ENCODE results near the genes DIAPH2, BEX1, TCEAL5 and ESX1.

DNA sequence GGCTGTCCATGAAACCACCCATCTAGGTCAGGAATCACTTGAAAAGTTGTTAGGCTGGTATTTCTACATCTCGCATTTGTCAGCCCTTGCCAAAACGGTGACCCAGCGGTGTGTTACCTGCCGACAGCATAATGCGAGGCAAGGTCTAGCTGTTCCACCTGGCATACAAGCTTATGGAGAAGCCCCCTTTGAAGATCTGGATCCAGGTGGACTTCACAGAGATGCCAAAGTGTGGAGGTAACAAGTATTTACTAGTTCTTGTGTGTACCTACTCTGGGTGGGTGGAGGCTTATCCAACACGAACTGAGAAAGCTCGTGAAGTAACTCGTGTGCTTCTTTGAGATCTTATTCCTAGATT is 238.6 kb downstream of the NAP1L3 start:
- PRO-cap, 3 experiments, result no peak in any of the 3 experiments

DNA sequence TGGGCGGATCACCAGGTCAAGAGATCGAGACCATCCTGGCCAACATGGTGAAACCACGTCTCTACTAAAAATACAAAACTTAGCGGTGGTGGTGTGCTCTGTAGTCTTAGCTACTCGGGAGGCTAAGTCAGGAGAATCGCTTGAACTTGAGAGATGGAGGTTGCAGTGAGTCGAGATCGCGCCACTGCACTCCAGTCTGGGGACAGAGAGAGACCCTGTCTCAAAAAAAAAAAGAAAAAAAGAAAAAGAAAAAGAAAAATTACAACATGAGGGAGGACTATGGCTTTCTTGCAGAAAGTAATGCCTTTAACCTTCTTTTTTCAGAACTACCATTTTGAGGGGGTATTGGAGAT is 453.2 kb downstream of the FAM133A start:
- PRO-cap, 3 experiments, result no peak in any of the 3 experiments

DNA sequence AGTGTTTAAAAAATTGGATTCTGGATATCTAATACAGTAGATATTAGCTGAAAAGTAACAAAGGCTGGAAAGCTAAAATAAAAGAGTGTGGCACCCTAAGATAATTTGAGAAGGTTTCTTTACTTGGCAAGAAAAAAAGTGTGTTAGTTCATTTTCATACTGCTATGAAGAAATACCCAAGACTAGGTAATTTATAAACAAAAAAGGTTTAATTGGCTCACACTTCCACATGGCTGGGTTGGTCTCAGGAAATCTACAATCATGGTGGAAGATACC is 1164.1 kb upstream of the DIAPH2 start:
- PRO-cap, 3 experiments, result peak in 1 of 3 experiments; most common plus-strand start position 132 of the sequence (in 1)

- PRO-cap, 3 experiments, result peak in 3 of 3 experiments; most common plus-strand start chrX:96684782 (in 3); most common minus-strand start chrX:96684690 (in 3)
Measured at GRCh38 chrX:96684139-96685222, at the start of gene DIAPH2. DIAPH2 (plus strand) TSS chrX:96684842.

- PRO-cap, 3 experiments, result no peak in any of the 3 experiments
Measured at GRCh38 chrX:97046640-97047034, 162.9 kb downstream of the RPA4 start.

- PRO-cap, 3 experiments, result no peak in any of the 3 experiments
Measured at GRCh38 chrX:97188656-97189064, 305.0 kb downstream of the RPA4 start.

DNA sequence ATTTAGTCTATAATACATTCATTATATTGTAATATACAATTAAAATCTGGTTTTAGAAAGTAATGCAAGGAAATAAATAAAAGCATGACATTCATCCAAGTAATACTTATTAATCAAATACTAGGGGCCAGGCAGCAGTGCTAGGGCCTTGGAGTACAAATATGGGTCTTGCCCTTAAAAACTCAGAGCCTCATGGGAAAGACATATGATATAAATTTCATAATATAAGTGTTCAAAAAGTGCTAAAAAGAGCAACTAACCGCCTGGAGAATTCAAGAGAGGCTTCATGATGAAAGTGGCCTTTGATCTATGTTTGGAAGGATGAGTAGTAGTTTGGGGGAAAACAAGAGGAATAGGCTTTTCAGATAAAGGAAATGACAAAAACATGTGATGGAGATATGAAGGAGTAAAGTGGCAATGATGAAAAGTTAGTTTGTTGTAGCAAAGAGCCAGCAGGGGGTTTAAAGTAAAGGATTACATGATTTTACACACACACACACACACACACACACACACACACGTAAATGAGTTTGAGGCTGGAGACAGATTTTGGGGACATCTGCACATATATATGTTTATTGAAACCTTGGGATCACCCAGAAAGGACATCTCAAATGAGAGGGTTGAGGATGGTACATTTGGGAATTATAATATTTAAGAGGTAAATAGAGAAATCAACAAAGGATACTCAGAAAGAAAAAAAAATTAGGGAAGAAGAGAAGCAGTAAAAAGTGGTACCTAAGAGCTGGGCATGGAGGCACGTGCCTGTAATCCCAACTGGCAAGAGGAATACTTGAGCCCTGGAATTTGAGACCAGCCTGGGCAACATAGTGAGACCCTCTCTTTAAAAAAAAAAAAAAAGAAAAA is 553.8 kb downstream of the RPA4 start:
- PRO-cap, 3 experiments, result no peak in any of the 3 experiments

DNA sequence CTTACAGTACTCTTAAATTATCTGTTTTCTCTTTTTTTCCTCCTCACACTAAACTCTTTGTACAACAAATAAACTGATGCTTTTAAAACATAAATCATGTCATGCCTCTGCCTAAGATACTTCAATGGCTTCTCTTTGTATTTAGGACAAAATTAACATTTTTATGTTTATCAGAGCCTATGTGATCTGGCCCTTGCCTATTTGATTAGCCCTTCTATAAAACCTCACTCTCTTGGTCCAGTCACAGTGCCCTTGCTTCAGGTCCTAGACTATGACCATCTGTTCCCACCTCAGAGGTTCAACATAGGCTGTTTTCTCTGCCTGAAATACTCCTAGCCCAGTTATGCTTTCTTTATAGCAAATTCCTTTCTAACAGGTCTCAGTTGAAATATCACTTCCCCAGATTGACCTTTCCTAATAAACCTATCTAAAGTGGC is 226.8 kb downstream of the PCDH19 start:
- PRO-cap, 3 experiments, result no peak in any of the 3 experiments

GRCh38 chrX:101383674-101384336 is 2.2 kb downstream of the BTK start:
- PRO-cap, 3 experiments, result no peak in any of the 3 experiments

- PRO-cap, 3 experiments, result peak in 1 of 3 experiments; most common plus-strand start chrX:102654876 (in 1)
Measured at GRCh38 chrX:102654811-102655266, 3.6 kb downstream of the GPRASP1 start.

- PRO-cap, 3 experiments, result no peak in any of the 3 experiments
Measured at GRCh38 chrX:102832710-102833207, 104.3 kb upstream of the RAB40AL start.

DNA sequence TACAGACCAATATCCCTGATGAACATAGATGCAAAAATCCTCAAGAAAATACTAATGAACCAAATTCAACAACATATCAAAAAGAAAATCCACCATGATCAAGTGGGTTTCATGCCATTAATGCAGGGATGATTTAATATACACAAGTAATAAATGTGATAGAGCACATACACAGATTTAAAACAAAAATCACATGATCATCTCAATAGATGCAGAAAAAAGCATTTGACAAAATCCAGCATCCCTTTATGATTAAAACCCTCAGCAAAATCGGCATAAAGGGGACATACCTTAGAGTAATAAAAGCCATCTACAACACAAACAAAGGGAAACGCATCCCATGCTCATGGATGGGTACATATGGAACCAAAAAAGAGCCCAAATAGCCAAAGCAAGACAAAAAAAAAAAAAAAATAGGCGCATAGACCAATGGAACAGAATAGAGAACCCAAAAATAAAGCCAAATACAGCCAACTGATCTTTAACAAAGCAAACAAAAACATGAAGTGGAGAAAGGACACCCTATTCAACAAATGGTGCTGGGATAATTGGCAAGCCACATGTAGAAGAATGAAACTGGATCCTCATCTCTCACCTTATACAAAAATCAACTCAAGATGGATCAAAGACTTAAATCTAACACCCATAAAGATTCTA is 22.1 kb upstream of the RAB40AL start:
- PRO-cap, 3 experiments, result no peak in any of the 3 experiments

- PRO-cap, 3 experiments, result peak in 2 of 3 experiments; most common minus-strand start chrX:103064171 (in 2)
Measured at GRCh38 chrX:103063451-103064632, at the start of gene BEX1. BEX1 (minus strand) TSS chrX:103064171.

DNA sequence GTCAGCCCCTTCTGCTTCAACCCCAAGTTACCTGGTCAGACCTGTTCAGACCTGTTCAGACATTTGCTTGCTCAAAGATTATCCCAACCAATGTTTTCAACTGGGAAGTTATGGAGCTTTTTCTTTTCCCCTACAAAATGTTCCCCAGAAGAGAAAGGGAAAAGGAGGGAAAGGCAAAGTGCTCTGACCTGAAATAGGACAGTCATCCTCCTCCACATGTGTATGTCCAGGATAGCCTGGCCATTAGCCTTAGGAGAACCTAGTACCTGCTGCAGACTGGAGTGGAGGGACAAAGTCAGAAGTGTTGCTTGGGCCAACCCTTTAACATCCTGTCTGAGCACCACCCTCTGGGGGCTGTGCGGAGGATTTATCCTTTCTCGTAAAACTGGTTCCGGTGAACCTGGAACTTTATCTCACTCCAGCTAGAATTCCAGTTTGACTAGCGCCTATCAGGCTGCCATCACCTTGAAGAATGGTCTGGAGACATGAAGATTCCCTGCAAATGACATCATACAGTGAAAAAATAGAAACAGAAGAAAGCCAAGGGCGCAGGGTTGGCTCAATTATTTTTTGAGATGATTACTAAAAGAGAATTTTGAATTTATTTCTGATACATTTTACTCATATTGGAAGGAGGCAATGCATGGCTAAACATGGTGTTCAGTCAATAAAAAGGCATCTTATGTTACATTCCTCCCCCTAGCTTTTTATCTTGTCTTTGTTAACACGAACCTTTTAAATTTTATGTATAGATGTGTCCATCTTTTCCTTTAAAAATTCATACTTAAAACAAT is 4.0 kb downstream of the TCEAL8 start:
- PRO-cap, 3 experiments, result no peak in any of the 3 experiments

GRCh38 chrX:103276460-103277113 is at the start of gene TCEAL5:
TCEAL5 (minus strand) TSS chrX:103276750.
- PRO-cap, 3 experiments, result peak in 1 of 3 experiments; most common plus-strand start chrX:103276883 (in 1); most common minus-strand start chrX:103276747 (in 1)

DNA sequence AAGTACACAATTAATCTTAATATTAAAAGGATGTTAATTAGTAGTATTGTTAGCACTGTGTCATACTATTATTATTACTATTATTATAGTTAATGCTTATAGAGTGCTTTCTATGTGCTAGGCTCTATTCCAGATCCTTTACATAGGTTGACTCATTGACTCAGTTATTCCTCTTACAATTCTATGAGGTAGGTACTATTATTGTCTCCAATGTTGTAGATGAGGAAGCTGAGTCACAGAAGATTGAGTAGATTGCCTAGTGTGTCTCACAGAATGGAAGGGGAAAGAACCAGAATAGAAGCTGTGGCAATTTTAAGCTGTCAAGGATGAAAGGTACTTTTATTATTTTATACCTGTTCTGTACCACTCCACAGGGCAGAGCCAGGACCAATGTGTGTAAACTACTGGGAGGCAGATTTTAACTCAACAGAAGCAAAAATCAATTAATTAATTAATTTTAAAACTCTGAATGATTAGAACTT is 1.9 kb upstream of the TCEAL1 start:
- PRO-cap, 3 experiments, result peak in 1 of 3 experiments; most common plus-strand start position 259 of the sequence (in 1)

DNA sequence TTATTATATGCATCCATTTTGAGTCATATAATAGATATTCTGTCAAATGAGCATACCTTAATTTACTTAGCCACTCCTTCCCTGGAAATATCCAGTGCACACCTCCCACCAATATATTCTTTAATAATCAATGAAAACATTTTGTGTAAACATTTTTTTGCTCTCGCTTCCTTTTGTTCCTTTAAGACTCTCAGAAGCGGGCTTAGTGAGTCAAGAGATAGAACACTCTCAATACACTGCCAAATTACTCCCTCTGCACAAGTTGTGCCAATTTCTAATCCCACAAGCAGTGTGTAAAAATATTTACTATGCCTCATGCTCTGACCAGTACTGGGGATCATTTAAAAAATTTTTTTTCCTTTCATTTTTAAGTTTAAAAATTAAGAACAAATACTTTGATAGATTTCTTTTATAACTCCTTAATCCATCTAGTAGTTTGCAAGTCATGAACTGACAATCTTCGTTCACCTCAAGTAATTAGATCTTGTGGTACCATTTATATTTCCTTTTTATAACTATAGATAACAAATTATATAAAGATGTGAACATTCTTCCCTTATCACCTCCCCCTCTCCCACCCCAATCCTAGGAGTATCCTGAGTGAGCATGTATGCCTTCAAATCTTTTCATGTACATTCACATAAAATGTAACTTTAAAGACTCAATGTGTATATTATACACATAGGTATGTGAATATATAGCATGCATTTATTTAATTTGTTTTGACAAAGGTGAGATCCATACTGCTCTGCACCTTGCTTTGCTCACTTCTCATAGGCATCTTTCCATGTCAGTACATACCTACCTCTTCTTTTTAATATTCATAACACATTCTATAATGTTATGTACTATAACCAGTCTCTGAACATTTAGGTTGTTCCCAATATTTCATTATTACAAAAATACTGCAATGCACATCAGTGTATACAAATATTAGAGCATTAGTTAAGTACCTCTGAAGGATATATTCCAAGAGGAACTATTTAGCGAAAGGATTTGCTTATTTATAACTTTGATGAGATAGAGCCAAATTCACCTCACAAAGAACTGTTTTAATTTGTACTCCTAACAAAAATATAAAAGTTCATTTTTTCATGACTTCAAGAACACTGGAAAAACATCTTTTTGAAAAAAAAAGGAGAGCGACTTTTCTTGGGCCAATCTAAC is 4.7 kb downstream of the MORF4L2 start:
- PRO-cap, 3 experiments, result no peak in any of the 3 experiments

GRCh38 chrX:103718084-103718599 is 7.4 kb downstream of the TMEM31 start:
- PRO-cap, 3 experiments, result no peak in any of the 3 experiments

- PRO-cap, 3 experiments, result no peak in any of the 3 experiments
Measured at GRCh38 chrX:104111119-104111318, 1.3 kb upstream of the ZCCHC18 start.

- PRO-cap, 3 experiments, result no peak in any of the 3 experiments
Measured at GRCh38 chrX:104254457-104255038, at the start of gene ESX1. ESX1 (minus strand) TSS chrX:104254933.

Measured in Metastatic Breast Carcinoma in the Ovary (tissue), 3 donors.